ENCODE measurements around the gene ENSG00000285566.

- RRBS = no CpG with 5 or more reads among the region's 6 CpGs
These were observed 36.5 kb downstream of the TDRD3 start for GRCh38 chr13:60433524-60433921.

DNA sequence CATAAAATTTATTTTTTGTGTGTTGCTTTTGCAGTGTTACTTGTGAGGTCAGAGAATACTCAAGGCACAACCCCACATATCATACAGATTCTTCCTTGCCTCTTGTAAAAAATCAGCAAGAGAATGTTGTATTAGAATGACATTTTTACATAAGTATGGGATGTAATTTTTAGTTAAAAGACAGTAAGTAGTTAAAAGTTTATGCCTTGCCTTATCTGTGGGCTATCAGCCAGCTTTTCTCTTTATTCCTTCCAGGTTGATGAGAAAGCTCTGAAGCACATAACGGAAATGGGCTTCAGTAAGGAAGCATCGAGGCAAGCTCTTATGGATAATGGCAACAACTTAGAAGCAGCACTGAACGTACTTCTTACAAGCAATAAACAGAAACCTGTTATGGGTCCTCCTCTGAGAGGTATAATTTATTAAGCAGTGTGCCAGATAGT, 112.5 kb downstream of the TDRD3 start:
- RRBS = no CpG with 5 or more reads among the region's 3 CpGs

DNA sequence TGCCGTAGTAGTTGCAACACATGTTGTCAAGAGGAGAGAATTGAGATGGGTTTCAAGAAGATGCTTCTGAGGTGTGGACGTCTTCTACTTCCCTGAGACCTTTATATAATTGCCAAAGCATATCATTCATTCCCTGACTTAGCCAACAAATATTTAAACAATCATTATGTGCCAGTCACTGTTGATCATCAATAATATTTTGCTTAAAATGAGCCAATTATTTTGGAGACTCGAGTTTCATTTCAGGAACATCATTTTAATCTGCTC, at the start of gene ENSG00000285566:
Gene ENSG00000285566 (minus strand): TSS at position 82 of the 267 bp plus-strand sequence.
- RRBS = no CpG with 5 or more reads among the region's 3 CpGs

- RRBS = 61% methylated on average over 13 of the region's 14 CpGs
These were observed 245.7 kb upstream of the ENSG00000285566 start for GRCh38 chr13:64078640-64078934.

- RRBS = no CpG with 5 or more reads among the region's 13 CpGs
These were observed 4.4 kb downstream of the PCDH9 start for GRCh38 chr13:67225705-67226137.

- RRBS = no CpG with 5 or more reads among the region's 13 CpGs
These were observed 851.9 kb downstream of the DACH1 start for GRCh38 chr13:71014792-71015808.

DNA sequence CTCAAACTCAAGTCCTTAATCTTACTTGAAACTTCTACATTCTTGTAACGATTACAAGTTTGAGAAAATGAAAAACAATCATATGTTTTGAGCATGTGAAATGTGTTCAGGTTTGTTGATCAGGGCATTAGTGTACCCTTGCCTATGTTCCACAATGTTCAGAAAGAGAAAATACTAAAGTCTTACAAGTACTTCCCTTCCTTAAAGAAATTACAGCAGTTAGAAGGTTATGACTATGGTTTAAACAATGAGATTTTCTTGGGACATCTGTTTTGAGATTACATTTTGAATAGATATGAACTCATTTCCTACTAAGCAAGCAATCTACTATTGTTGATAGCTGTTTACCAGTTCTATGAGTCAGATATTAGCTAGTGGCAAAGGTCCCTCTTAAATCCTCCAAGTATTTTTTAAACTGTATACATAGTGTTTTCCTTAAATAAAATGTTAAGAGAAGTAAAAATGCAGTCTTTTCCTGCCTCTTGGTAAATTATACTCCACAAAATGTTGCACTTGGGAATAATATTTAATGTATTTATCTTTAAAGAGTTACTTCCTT, 241.3 kb downstream of the DACH1 start:
- RRBS = no CpG with 5 or more reads among the region's 1 CpG

GRCh38 chr13:72777824-72778604, 3.7 kb downstream of the DIS3 start:
- RRBS = no CpG with 5 or more reads among the region's 5 CpGs

DNA sequence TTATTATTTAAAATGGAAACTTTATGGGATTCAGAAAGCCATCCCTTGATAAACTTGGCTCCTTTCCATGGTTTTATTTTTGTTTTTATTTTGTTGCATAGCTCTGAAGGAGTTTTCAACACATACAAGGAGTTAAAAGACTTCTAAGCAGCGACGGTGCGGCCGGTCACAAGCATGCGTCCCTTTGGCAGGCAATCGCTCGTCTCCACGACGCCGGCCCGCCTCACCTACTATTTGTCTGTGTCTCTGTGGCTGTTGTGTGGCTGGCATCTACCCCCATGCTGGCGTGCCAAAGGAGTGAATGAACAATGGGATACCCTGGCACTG, 176.4 kb downstream of the KLF5 start:
- RRBS = 29% methylated on average over 7 of the region's 12 CpGs

DNA sequence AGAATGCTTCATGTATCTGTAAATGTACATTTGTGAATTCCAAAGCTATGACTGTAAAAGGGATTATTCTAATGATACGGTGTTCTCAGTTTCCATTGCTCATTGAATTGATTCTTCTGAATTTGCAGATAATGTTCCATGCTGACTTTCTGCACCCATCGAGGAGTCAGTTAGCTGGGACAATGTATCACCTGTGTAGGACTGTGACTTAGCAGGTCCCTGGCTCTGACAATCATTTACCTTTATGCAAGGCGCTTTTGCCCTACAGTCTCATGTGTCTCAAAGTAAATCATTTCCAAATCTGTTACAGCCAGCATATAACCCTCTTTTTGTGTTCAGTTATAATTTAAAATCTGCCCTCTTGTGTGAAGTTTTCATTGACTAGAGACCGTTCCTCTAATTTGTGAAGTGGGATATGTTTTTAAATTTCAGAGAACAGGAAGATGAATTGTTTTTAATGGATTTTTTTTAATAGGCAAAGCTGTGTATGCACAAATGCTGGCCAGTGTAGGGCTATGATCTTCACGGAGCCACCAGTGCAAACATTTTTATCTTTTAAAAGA, 267.1 kb downstream of the KLF5 start:
- RRBS = no CpG with 5 or more reads among the region's 5 CpGs

GRCh38 chr13:73661648-73661965, 602.8 kb downstream of the KLF5 start:
- RRBS = no CpG with 5 or more reads among the region's 8 CpGs

DNA sequence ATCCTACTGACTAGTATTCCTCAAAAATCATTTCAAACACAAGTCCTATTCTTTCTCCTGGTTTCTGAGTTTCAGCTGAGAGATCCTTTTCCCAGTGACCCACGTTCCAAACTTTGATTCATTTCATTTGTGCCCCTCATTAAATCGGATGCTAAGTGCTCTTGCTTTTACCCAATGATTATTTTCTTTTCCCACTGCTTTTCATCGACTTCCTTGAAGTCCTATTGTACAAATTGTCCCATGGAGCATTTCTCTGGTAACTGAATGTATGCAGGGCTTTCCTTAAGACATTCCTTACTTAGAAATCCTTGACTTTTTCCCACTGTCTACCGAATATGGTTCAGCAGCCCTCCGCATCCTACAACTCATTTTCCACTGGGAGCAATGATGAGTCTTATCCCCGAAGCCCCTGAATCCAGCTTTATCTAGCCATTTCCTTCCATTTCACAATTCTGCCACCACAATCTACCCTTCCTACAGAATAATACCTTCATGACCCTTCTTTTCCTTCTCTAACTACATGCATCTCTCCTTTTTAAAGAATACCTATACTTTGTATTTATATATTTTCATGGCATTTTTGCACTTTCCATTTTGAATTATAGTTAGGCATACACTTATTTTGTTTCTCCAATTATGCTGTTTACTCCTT, 762.7 kb downstream of the KLF5 start:
- RRBS = no CpG with 5 or more reads among the region's 6 CpGs

GRCh38 chr13:73907426-73908168, 848.8 kb downstream of the KLF5 start:
- RRBS = no CpG with 5 or more reads among the region's 4 CpGs

- RRBS = no CpG with 5 or more reads among the region's 5 CpGs
These were observed 875.2 kb downstream of the KLF5 start for GRCh38 chr13:73933910-73934489.

GRCh38 chr13:73984947-73985569, 926.3 kb downstream of the KLF5 start:
- RRBS = no CpG with 5 or more reads among the region's 9 CpGs

DNA sequence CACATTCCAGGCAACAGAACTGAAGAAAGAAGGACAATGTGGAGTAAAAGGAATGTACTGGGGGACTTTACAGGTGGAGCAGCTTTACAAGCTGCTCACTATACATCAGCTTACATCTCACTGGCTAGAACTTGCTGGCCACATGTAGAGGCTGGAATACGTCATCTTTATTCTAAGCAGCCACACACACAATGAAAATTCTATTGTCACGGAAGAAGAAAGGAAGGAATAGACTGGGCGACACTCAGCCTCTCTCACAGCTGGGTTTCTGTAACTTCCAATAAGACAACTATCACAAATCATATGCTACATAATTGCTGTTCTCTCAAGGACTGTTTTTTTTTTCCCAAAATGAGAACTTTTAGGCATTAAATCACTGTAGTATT, 989.3 kb downstream of the KLF5 start:
- RRBS = no CpG with 5 or more reads among the region's 3 CpGs

DNA sequence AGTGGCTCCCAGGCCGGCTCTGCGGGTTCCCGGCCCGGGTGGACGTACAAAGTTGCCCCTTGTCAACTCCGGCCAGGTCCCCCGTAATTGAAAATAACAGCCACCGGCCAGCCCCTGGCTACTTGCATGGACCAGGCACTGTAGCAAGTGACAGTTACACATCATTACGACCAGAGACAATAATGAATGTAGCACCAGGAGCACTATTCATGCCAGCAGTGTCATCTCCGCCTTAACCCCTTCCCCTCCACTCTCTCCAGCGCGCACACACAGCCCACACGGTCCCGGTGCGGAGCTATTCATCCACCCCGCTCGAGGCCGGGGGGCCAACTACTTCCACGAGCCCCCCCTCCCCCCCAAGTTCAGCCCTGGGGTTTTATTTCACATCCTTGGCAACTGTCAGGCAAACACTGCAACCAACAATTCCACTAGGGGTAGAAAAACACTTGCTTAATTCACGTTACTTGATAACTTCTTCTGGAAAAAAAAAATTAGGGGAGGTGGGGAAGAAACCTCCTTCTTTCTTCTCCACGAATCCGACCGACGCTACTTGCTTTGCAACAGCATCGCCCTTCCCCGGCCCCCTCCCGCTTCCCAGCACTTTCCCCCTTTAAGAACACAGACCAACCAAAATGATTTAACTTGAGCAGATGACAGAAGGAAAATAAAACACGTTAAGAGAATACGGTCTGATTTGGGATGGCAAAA, 1074.3 kb downstream of the KLF5 start:
- RRBS = no CpG with 5 or more reads among the region's 29 CpGs

DNA sequence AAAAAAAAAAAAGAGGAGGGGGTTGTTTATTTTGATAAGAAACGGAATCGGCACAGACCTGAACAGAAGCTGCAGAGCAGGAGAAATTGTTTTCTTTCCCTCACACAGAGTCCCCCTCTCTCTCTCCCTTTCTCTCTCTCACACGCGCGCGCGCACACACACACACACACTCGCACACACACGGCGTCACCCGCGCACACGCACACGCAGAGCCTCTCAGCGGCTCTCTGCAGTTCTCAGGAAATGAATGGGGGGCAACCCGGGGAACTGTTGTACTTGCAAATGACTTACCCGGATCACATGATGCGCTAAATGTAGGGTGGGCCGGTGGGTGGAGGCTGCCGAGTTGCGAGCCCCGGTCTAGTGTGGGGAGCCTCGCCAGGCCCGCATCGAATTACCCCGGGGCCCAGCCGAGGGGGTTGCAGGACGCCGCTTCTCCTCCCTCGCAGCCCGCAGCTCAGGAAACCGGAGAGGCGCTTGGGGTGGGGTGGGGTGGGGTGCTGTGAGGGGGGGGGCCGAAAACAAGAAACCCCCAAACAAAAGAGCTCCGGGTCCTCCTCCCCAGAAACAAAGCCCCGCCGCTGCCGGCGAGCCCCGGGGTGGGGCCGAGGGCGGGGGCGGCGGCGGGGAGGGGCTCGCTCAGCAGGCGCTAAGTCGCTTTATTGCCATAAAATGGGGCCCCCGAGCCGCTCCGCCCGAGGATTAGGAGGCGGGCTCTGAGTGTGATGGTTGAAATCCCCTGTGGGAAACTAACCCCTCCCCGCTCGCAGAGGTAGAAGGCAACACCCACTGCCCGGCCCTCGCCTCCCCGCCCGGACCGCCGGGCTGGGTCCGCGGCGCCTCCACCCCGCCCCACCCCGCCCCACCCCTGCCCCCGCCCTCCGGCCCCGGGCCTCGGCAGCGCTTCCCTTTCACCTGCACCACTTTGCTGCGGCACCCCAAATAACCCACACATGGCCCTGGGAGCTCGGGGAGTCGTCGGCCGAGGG, 1075.2 kb downstream of the KLF5 start:
- RRBS = 2% methylated on average over 18 of the region's 76 CpGs

GRCh38 chr13:74552619-74553111, 929.3 kb downstream of the TBC1D4 start:
- RRBS = no CpG with 5 or more reads among the region's 7 CpGs

Measured in AG09309 (cell line).